GM06990 (cell line): ENCODE results near the gene RFC5.

DNA sequence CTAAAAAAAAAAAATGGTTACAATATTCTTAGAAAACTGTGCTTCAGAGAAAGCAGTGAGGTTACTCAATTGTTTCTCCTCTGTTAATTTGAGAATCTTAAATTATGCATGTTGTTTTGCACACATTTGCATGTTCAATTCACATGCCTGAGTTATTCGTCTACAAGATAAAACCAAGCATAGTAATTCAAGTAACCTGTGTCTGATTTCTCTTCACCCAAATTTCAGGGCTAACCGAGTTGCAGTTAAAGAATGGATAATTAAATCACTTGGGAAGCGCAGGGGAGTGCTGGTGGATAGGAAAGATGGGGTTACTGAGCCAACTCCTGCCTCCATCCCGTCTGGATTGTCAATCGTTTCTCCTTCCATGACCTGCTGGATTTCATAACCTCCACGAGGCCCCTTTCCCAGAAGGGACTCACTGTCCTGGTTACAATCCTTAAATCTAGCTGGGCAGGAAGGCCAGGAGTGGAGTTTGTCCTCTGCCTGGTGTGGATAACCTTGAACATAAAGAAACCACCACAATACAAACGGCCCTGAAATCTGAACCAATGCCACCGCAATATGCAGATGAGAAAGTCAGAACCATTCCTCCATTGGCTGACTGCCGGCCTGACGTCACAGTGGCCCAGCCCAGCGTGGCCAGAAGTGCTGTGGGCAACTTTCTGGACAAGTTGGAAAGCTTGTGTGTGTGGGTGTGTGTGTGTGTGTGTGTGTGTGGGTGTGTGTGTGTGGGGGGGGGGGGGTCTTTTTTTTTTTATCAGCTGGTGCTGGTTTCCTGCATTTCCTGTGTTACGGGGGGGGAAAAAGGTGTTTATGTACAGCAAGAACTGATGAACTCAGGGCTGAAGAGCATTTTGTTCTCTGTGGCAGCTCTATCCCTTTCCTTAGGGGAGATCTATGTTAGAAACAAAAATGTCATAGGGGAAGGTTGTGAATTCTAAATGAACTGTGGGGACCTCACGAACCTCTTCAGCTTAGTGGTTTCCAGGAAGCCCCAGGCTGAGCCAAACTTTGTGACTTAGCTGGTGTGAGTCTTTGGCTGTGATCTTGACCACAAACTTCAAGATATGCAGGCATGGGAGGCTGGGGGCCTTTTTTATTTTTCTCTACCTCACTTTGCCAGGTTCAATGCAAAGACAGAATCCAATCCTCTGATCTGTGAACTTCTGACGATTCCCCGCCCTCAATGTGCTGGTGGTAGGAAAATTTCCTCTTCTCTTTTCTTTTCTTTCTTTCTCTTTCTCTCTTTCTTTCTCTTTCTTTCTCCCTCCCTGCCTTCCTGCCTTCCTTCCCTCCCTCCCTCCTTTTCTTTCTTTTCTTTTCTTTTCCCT lies 81.6 kb upstream of the MED13L start:
- RRBS = no CpG with 5 or more reads among the region's 15 CpGs

DNA sequence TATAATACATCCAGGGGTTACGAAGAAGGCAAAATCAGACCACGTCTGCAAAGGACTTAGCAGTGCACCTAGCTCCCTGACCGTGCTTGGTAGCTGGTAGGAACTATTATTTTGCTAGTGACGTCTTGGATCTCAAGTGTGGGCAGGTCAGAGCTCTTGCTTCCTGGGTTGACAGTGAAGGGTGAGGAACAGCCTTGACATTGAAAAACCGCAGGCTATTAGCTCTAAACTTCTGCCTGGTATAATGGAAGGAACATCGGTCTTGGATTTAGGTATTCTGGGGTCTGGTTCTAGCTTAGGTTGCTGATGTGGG lies 89.4 kb upstream of the MED13L start:
- RRBS = no CpG with 5 or more reads among the region's 6 CpGs

GRCh38 chr12:116383188-116383565 lies 105.7 kb upstream of the MED13L start:
- RRBS = no CpG with 5 or more reads among the region's 8 CpGs

DNA sequence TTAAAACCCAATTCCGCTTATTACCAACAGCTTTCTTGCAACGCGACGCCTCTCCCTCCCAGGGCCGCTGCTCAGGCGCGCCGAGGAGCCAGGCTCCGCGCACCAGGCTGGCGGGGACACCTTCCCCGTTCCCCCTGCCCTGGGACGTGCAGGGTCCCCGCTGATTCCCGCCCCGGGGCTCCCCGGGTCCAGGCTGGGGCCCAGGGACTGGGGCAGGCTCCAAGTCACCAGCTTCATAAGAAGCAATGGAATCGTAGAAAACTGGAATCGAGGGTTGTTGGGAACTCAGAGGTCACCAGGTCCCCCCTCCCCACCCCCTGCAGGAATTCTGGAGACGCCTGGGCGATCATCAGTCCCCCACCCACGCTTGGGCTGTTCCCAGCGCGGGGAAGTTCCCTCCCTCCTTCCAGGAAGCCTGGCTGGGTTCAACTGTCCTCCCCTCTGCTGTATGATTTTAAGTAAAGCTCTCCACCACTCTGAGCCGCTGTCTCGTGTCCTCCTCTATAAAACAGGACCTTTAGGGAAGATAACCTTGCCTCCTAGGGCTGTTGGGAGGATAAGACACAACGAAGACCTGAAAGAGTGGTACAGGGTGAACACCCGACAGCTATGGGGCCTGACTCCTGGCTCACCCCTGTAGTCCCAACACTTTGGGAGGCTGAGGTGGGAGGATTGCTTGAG lies 50.4 kb upstream of the MAP1LC3B2 start:
- RRBS = no CpG with 5 or more reads among the region's 28 CpGs

DNA sequence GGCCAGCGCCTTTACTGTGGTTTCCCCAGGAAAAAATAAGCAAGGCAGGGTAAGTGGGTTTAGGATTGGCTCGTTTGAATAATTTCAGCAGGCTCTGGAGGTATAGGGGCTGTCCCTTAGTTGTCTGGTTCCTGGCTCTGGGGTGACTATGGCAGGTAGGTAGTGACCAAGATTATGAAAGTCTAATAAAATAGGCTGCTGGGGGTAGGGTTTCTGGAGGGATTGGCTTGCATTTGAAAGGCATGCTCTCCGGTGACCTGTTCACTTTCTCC lies 35.3 kb downstream of the MAP1LC3B2 start:
- RRBS = no CpG with 5 or more reads among the region's 3 CpGs

DNA sequence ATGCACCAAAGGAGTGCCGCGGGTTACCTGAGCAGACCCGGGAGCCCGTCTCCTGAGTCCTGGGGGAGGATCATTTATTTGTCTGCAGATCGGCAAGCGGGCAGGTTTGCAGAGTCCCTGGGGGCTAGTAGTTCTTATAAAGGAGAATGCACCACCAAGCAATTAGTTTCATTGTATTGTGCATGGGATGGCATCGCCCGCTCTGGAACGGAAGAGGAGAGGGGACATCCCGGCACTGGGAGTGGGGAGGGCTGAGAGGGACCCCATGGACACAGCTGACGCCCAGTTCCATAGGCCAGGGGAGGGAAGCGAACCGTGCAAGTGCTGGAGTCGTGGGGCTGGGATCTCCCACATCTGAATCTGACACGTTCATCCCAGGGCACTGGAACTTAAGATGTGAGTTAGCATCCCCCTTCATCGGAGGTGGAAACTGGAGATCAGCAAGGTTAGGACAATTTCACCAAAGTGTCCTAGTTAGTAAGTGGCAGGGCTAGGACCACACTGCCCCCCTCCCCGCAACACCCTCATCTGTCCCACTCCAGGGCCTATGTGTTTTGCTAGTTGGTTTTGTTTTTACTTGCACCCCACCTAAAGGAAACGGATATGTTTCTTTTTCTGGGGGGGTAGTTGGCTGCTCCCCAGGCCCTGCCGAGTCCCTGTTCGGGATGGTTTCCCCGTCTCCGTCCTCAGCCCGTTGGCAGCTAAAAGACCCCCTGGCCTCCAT lies 43.9 kb downstream of the SPRING1 start:
- RRBS = 33% methylated on average over 3 of the region's 23 CpGs

DNA sequence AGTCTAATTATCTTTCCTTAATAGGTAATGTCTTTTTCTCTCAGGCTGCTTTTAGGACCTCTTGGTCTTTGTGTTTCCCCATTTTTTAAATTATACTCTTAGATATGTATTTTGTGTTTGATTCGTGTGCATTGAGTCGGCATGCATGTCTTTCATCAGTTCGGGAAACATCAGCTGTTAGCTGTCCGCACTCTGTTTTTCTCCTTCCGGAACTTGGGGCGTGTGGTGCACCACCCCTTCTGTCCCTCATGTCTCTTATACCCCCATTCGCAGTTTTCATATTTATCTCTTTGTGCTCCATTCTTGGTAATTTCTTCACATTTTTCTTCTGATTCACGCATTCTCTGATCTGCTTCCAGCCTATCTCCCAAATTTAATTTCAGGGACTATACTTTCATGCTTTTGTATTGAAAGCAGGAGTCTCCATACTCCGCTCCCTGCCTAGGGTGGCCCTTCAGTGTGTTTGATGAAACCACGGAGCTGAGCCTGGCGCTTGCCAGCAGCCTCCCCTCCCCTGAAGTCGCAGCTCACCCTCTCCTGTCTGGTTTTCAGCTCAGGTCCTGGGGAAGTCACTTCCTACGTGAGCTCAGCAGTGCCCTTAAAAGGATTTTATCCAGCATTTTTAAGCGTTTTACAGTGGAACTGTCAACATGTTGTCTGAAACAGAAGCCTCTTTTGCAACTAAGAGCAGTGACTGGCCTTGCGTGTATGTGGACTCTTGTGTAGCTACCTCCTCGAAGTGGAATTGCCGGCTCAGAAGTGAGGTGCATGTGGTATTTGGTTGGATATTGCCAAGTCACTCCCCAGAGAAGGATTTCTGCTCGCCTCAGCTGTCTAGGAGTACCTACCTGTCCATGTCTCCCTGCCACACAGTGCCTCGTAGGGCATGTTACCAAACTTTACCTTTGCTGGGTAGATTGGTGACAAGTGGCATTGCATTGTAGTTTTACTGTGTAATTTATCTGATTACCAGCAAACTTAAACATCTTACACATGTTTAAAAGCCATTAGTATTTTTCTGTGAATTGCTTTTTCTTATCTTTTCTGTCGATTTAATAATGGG lies 78.6 kb downstream of the TESC start:
- RRBS = no CpG with 5 or more reads among the region's 20 CpGs

DNA sequence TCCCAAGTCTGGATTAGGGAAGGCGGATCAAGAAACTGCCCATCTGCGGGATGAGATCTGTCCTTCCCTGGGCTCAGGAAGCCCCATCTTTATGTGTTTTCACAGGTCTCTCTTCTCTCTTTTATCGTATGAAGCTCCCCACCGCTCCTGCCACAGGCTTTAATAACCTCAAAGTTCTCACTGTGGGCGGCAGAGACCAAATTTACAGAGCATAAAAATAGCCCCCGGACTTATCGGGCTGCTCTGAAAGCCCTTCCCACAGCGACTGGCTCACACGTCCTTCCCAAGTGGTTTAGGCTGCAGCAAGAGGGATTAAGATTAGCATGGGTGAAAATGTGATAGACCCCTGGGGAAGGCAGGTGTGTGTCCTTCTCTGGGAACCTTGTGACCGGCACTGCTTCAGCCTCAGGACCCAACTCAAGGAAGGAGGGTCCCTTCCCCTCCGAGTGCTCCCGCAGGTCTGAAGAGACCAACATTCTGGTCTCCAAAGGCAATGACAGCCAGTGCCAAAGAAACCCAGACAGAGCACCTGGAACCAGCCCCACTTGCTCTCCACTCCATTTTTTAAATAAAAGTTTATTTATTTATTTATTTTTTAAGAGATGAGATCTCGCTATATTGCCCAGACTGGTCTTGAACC lies 47.7 kb downstream of the TESC start:
- RRBS = no CpG with 5 or more reads among the region's 13 CpGs

- RRBS = 97% methylated on average over 2 of the region's 8 CpGs
These were observed 45.4 kb downstream of the TESC start for GRCh38 chr12:117053806-117054217.

GRCh38 chr12:117060108-117060803 lies 39.0 kb downstream of the TESC start:
- RRBS = no CpG with 5 or more reads among the region's 20 CpGs

DNA sequence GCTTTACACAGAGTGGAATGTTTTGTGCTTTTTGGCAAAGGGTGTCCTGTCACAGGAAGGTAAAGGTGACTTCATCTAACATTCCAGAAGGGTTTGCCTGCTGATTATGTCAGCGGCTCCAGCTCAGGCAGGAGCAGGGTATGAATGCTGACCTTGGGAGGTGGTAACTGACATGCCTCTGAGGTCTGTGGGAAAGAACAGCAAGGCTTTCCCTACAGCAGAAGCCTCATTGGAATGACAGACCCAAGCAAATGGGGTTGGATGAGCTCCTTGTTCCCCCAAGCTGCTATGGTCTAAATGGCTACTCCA lies 31.0 kb upstream of the TESC start:
- RRBS = no CpG with 5 or more reads among the region's 1 CpG

GRCh38 chr12:118016421-118017258 lies at the start of gene RFC5:
RFC5 (plus strand) TSS chr12:118016703.
- RRBS = 6% methylated on average over 5 of the region's 61 CpGs

DNA sequence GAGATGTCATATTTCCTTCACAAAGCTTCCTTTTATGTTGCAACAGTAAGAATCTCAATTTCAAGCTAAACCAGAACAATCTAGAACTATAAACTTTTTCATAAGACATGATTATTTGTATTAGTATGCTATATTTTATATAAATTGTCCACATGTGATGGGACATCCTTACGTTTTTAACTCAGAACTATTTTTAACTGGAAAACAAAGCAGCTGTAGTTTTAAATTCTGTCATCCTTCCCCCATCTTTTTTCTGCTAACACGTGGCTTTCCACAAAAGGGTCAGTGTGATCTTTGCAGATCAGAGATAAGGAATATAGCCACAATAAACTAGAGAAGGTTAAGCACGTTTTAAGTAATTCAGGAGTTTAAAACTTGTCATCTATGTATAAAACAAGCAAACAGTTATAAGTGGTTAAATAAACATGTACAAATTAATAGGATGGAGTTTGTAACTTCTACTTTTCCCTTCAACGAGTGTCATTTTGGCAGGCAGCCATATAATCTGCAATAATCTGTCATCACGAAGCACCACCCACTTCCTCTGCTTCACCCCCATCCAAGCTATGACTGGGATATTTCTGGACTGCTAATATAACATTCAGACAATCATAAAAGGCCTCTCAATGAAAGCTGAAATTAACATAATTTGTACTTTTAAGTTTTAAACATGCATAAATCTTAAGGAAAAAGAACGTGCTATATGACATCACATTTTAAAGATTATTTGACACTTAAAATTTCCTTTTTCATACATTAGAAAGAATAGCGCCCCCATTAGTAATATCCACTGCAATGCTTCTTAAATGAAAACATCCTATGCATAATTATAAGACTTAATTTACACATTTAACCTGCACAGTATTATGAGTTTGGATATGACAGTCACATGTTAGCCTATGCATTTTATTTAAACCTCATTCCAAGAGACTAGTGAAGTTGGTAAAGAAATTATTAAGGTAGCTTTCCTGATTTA lies 15.3 kb downstream of the TAOK3 start:
- RRBS = no CpG with 5 or more reads among the region's 7 CpGs

DNA sequence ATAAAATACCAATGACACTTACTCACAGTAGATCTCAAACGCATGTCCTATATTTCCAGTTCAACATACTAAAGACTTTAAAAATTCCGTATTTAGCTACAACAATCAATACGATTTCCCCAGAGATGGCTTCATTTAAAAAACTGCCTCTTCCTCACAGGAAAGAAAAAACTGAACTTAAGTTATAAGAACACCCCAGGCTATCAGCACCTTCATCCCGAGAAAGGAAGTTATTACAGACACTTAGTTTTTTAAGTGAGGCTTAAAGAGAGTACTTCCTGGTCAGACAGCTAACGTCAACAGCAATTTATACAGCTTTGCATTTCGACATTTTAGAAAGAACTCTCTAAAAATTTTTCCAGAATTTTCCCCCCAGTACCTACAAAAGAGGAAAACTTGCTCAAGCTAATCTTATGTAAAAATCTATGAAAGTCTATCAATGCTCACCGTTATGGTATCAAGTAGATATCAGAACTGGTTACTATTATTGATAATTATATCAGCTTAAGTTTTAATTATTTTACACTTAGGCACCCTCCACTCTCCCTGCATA lies 13.7 kb downstream of the TAOK3 start:
- RRBS = no CpG with 5 or more reads among the region's 7 CpGs

DNA sequence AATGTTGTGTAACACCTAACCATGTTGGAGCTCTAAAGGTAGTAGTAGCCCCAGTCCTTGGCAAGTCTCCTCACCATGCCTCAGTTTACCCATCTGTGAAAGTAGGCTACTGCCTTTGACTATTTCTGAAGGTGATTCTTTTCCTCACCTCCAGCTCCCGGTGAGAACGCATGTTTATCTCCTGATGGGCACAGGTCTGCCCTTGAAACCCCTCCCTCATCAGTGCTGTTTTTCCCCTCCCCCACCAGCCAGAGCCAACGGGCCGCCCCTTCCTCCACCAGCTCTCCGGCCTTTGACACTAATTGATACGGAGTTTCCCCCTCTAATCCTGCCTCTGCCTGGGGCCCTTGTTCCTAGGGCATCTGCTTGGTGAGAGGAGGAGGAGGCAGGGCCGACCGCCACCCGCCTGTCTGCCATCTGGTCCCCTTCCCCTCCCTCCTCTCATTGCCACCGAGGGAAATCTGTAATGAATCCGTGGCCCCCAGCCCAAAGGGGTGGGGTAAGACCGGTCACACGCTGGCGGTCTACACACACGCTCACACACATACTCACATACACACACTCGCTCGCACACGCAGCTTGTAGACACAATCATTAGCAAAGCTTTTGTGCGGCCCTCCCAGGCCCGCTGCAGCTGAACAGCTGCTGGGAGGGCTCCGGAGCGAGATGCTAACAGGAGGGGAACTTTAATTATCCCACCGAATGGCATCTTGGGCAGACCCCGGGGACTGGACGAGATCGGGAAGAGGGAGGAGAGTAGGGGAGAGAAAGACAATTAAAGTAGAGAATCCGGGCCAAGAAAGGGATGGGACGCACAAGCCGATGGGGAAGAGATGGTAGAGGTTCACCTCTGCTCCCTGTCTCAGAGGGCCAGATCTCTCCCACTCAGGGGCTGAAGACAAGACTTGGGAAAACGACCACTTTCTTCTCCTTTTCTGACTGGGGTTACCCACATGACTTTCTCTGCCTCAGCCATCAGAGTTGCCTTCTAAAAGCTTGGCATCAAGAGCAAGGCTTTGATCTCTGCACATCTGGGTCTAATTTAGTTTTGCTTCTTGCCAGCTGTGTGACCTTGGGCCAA lies 27.5 kb downstream of the SRRM4 start:
- RRBS = 4% methylated on average over 7 of the region's 30 CpGs

DNA sequence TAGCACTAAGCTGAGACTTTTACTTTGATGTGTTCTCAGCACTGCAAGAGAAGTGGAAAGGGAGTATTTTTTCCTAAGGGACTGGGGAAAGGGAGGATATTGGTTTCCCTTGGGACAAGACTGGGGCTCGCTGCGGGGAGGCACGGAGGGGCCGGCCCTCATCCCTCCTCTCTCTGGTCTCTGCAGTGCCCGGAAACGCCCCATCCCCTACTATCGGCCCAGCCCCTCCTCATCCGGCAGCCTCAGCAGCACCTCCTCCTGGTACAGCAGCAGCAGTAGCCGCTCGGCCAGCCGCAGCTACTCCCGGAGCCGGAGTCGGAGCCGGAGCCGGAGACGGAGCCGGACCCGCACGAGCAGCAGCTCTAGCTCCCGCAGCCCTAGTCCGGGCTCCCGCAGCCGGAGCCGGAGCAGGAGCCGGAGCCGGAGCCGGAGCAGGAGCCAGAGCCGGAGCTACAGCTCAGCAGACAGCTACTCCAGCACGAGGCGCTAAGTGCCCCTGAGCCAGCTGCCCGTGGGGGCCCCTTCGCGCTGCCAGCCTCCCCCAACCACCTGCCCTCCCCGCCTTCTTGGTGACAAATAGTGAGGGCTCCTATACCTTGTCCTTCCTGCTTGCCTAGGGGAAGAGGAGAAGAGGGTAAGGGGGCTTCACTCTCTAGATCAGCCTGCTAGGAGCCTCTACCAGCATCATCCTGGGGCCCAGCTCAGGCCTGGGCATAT lies 22.3 kb upstream of the HSPB8 start:
- RRBS = 64% methylated on average over 13 of the region's 35 CpGs

GRCh38 chr12:119692241-119693667 lies 24.8 kb downstream of the PRKAB1 start:
- RRBS = no CpG with 5 or more reads among the region's 19 CpGs

DNA sequence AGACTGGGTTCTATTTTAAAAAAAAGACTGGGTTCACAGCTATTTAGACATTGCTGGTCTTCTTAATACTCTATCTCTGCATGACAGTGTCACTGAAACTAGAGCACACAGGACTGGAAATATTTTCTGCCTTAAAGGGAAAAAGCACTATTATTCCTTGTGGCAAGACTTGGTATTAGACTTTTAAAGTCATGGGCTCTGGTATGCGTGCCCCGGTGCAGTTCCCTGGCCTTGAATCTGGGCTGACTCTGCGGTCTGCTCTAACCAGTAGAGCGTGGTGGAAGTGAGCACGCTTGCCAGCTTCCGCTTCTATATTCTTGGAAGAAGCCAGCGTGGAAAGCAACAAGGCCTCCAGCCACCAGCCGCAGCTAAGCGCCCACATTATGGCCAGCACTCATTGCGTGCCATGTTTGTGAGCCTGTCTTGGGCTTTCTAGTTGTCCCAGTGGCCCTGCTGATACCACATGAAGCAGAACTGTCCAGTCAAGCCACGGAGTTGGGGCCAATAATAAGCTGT lies 31.4 kb downstream of the PRKAB1 start:
- RRBS = no CpG with 5 or more reads among the region's 11 CpGs

DNA sequence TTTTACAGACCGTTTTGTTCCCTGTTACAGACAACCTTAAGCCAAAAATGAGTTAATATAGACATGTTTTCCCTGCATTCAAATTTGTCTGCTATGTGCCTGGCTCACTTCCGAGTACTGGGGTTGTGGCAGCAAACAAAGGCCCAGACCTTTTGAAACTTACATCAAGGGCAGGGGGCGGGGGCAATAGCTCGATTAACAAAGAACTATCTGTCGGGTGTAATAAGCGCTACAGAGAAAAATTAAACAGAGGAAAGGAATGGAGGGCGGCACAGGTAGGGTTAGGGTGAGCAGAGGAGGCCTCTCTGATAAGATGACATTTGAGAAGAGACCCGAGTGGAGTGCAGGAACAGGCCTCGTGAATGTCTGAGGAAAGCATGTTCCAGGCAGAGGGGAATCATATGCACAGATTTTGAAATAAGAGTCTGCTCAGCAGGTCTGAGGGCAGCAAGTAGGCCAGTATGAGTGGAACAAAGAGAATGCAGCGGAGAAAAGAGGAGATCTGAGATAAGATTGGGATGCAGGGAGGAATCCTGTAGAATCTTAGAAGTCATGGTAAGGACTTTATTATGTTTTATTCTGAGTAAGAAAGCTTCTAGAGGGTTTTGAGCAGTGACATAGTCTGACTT lies 52.4 kb downstream of the BICDL1 start:
- RRBS = no CpG with 5 or more reads among the region's 10 CpGs

DNA sequence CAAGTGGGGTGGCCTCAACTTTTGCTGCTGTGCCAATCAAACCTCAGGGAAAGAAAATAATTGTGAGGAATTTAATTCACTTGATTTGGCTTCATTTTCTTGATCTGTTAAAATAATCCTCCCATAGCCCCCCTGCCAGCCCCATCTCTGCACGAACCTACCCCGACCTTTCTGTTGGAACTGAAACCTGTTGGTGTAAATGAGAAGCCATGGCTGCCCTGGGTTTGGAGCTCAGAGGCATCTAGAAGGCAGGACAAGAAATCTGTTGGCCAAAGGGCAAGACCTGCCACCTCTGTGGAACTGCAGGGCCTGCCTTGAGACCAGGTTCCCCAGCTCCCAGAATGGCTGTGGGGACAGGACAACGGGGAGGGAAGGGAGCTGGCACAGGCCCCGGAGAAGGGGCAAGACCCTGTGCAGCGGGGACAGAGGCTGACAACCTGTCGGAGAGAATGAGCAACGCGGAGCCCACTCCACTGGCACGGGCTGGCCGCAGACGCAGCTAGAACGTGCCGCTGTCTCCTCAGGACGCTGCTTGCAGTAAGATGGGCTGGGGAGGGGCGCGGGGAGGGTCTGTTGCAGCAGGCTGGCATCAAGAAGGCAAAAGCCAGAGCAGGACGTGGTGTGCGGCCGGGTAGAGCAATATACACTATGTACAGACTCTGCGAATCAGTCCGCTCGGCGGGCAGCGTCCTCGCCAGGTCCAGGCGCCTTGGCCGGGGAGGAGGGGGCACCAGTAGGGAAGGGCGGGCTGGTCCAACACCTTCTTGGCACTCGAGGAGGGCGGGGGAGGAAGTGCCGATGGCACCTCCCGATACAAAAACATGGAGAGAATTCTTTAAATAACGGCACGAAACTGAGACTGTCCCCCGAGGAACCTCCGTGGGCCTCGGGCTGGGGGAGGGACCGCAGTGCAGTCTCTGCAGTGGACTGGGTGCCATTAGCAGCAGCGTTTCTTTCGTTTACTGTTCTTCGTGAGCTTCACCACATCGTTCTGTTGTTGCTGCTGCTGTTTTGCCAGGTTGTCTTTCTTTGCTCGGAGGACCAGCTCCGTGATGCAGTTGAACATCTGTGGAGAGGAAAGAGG lies 19.9 kb downstream of the RAB35 start:
- RRBS = 79% methylated on average over 2 of the region's 44 CpGs